Myometrial cell (primary cell): ENCODE measurements around the genes IDI1 and PITRM1.

GRCh38 chr10:155569-156425 is 20.5 kb downstream of the ZMYND11 start:
- RAMPAGE, long total RNA: no peak

- RAMPAGE, long total RNA: no peak
Observed at GRCh38 chr10:241884-242287, 106.6 kb downstream of the ZMYND11 start.

- RAMPAGE, long total RNA: no peak
Observed at GRCh38 chr10:379956-380850, 244.9 kb downstream of the ZMYND11 start.

- RAMPAGE, long total RNA: no peak
Observed at GRCh38 chr10:584349-584877, 105.1 kb downstream of the DIP2C start.

DNA sequence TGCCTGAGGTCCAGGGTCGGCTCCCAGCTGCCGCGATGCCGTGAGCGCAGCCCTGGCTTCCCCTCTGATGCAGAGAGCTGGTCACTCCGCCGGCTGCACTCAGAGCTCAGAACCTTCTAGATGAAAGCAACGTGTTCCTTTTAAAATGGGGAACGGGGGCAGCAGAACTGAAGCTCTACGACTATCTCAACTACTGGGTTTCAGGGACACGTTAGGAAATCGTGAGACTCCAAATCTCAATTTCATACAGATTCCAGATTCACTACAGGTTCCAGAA is 84.4 kb downstream of the DIP2C start:
- RAMPAGE, long total RNA: no peak

- RAMPAGE, long total RNA: no peak
Observed at GRCh38 chr10:614694-615332, 74.7 kb downstream of the DIP2C start.

GRCh38 chr10:619750-620380 is 69.6 kb downstream of the DIP2C start:
- RAMPAGE, long total RNA: no peak

GRCh38 chr10:628255-628864 is 61.1 kb downstream of the DIP2C start:
- RAMPAGE, long total RNA: no peak

- RAMPAGE, long total RNA: no peak
Observed at GRCh38 chr10:650486-651551, 38.6 kb downstream of the DIP2C start.

DNA sequence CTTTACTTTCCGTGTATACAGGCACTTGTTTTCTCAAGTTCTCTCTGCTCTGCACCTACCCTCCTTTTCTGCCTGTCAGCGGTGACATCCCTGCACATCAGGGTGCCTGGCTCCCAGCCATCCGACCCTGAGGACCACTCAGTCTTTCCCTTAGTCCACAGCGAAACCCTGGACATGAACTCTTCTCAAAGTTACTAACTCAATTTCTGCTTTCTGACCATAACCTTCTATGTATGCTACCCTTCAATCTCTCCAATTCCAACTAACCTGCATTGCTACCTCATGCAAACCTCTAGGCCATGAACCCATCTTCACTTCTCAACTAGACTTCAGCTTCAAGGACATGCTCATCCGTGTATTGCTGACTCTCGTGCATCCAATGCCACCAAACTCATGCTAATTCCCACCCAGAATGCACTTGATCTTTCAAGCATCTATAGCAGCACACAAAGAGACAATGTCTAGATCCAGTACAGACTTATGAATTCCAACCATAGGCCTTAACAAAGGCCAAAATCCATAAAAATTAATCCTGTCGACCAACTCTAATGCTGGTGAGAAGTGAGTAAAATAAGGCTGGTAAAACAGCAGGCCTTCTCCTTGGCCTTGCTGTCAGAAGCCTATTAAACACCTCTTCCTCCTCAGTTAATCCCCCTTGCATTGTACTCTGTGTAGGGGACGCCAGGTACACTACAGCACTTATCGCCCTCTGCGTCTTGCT is 102.9 kb downstream of the LARP4B start:
- RAMPAGE, long total RNA: no peak

- RAMPAGE, long total RNA: no peak
Observed at GRCh38 chr10:973964-974629, 14.1 kb upstream of the GTPBP4 start.

GRCh38 chr10:1048984-1050114 is at the start of gene IDI1:
TSS of gene IDI1 (minus strand) at chr10:1049119.
- RAMPAGE, long total RNA: no peak

DNA sequence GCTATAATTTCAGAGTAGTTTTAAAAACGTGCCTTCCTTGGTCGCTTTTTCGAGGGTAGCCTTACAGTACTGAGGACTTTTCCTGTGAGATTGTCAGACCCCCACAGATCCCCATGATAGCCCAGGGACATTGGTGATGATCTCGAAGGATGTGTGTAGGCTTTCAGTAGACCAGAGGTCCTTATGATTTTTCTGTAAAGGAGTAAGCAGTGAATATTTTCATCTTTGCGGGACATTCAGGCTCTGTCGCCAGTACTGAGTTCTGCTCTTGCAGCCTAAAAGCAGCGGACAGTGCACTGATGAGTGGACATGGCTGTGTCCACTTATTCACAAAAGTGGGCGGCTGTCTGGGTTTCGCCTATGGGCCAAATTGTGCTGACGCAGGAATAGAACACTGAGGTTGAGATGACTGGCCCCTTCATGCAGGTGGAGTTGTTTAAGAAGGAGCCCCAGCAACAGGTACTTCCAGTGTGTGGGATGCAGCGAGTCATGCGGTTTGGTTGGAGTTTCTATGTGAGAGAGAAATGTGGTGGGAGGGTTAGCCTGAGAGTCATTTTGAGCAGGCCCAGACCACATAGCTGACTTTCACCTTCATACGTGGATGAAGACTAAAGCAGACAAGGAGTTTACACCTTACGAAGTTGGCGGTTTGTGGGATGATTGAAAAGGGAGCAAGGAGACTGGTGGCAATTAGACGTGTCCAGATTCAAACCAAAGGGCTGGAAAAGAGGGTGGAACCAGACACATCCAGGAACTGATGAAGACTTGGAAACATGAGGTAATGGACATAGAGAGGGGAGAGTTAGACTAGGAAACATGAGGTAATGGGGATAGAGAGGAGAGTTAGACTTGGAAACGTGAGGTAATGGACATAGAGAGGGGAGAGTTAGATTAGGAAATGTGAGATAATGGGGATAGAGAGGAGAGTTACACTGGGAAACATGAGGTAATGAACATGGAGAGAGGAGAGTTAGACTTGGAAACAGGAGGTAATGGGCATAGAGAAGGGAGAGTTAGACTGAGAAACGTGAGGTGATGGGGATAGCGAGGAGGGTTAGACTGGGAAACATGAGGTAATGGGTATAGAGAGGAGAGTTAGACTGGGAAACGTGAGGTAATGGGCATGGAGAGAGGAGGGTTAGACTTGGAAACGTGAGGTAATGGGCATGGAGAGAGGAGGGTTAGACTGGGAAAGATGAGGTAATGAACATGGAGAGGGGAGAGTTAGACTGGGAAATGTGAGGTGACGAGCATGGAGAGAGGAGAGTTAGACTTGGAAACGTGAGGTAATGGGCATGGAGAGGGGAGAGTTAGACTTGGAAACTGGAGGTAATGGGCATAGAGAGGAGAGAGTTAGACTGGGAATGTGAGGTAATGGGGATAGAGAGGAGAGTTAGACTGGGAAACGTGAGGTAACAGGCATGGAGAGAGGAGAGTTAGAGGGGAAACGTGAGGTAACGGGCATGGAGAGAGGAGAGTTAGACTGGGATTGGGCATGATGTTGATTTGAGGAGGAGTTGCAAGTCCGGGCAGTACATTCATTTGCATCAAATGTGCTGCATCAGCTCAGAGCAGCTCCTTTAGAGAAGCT is 38.4 kb downstream of the WDR37 start:
- RAMPAGE, long total RNA: no peak

DNA sequence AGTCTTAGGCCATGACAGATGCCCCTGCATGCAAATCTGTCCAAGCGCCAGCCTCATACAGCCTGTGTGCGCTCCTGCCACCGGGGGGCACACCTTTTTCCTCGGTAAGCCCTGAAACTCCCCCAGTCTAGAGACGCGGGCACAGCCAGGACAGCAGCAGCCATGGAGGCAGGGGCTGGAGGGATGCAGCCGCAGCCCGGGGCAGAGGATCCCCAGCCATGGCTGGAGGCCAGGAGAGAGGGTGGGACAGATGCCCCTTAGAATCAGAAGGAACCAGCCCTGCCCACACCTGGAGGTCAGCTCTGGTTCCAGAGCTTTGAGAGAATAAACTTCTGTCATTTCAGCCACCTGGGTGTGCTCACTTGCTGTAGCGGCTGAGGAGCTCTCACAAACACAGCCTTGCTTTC is 241.5 kb downstream of the WDR37 start:
- RAMPAGE, long total RNA: no peak

- RAMPAGE, long total RNA: no peak
Observed at GRCh38 chr10:1359468-1359882, 303.3 kb downstream of the WDR37 start.

DNA sequence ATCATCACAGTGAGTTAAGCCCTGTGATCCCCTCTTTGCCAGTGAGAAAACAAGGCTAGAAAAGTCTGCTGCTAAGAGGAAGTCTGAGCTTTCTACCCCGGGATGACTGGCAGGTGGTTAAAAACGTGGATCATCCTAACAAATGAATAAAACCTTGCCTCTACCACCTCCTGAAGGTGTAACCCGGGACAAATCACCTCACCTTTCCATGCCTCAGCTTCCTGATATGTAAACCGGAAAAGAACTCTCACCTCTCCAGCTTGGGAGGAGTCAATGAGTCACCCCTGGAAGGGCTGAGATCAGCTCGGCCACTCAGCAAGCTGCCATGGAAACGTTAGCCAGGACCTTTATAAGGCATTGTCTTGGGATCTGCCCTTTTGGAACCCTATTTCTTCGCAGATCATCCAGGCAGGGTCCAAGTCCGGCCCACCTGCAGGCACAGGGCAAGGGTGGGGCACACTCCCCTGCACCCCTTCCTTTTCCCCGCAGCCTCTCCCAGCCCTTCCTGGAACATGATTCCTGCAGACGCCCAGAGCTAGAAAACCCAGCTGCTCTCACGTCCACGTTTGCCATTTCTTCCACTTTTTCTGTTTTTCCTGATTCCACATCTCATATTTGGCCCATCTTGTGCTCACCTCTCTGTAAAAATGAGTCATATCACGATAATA is 81.6 kb upstream of the PFKP start:
- RAMPAGE, long total RNA: no peak

- RAMPAGE, long total RNA: start-site peak on the minus strand at chr10:3172741-3172784, 1,337 and 693 reads in 2 replicates
Observed at GRCh38 chr10:3172617-3173364, at the start of gene PITRM1. TSS of gene PITRM1 (minus strand) at chr10:3172782.

DNA sequence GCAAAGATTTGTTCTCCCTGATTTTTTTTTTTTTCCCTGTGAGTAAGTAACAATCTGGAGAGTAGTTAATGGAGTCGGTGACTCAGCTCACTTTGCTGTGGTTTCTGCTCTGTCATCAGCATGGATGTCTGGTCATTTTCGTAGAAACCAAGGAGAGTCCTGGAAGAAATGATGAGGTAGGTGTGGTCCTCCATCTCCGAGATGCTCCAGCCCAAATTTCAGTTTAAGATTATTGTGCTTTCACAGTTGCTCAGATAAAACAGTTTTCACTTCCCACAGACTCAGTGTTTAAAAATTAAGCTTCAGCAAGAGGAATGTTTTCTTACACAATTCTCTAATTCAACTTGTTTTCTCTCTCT is 76.4 kb upstream of the PITRM1 start:
- RAMPAGE, long total RNA: no peak

GRCh38 chr10:3484561-3484914 is 300.5 kb downstream of the KLF6 start:
- RAMPAGE, long total RNA: no peak

DNA sequence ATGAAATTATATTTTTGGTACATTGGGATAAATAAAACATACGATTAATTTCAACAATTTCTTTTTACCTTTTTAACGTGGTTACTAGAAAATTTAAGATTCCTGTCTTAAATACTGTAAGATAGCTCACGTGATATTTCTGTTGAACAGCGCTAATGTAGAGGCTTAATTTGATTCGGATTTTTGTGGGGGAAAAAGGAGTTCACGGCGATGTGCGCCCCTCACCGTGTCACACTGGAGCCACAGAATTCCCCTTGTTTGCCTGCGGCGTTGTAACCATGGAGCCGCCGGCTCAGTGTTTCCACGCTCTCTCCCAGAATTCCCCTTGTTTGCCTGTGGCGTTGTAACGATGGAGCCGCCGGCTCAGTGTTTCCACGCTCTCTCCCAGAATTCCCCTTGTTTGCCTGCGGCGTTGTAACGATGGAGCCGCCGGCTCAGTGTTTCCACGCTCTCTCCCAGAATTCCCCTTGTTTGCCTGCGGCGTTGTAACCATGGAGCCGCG is 228.9 kb downstream of the KLF6 start:
- RAMPAGE, long total RNA: no peak